Right ventricle myocardium (tissue), 1 donor: ENCODE measurements around the gene BCL2L15.

DNA sequence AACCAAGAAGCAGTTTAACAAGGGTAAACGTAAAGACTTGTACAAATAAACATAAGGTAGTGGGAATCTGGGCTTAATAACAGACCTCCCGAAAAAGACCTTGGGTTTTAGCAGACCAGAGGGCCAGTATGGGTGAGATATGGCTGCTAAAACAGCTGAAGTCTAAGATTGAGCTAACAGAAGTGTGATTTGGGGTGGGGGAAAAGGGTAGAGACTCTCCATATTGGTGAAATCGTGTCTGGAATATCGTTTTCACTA is 1.3 kb downstream of the MOV10 start:
- PRO-cap, 2 experiments: no peak in any of the 2 experiments

DNA sequence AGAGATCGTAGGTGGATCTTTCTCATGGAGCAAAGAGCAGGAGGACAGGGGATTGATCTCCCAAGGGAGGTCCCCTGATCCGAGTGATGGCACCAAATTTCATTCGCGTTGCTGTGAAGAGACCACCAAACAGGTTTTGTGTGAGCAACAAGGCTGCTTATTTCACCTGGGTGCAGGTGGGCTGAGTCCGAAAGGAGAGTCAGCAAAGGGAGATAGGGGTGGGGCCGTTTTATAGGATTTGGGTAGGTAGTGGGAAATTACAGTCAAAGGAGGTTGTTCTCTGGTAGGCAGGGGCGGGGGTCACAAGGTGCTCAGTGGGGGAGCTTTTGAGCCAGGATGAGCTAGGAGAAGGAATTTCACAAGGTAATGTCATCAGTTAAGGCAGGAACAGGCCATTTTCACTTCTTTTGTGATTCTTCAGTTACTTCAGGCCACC is 106.9 kb downstream of the TAFA3 start:
- PRO-cap, 2 experiments: no peak in any of the 2 experiments

GRCh38 chr1:112854603-112855037 is 101.4 kb downstream of the SLC16A1 start:
- PRO-cap, 2 experiments: no peak in any of the 2 experiments

DNA sequence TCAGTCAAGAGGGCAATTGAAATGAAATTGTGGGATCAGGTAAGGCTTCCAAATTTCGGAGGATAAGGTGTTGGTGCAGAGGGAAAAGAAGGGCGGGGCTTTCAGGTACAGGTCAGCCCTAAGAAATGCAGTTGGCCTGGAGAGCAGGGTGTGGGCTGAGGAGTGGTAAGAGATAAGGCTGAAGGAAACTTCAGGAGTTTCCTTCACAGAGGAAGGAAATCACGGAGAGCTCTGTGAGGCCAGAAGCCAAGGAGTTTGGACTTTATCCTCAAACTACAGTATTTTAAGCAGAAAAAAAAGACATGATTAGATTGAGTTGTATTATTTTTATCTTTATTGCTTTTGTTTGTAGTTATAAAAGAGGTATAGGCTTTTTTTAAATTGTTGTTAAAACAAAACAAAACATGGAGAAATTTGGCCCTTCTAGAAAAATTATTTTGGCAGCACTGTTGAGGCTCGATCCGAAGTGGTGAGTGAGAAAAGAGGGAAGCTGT is 51.0 kb downstream of the SLC16A1 start:
- PRO-cap, 2 experiments: no peak in any of the 2 experiments

- PRO-cap, 2 experiments: no peak in any of the 2 experiments
Observed at GRCh38 chr1:113043563-113044028, 29.4 kb upstream of the LRIG2 start.

GRCh38 chr1:113406572-113407396 is 16.5 kb downstream of the MAGI3 start:
- PRO-cap, 2 experiments: no peak in any of the 2 experiments

DNA sequence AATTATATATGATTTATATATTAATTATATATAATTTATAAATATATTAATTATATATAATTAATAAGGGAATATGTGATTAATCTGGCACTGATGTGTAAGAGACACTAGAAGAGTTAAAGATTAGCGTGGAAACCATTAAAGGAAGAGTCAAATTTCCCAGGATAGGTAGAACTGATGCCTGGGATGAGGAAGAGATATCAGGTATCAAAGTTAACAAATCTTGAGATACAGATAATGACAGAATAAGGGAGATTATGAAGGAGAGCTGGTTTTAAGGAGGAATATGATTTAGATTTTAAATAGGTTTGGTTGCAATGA is 26.1 kb downstream of the MAGI3 start:
- PRO-cap, 2 experiments: no peak in any of the 2 experiments

DNA sequence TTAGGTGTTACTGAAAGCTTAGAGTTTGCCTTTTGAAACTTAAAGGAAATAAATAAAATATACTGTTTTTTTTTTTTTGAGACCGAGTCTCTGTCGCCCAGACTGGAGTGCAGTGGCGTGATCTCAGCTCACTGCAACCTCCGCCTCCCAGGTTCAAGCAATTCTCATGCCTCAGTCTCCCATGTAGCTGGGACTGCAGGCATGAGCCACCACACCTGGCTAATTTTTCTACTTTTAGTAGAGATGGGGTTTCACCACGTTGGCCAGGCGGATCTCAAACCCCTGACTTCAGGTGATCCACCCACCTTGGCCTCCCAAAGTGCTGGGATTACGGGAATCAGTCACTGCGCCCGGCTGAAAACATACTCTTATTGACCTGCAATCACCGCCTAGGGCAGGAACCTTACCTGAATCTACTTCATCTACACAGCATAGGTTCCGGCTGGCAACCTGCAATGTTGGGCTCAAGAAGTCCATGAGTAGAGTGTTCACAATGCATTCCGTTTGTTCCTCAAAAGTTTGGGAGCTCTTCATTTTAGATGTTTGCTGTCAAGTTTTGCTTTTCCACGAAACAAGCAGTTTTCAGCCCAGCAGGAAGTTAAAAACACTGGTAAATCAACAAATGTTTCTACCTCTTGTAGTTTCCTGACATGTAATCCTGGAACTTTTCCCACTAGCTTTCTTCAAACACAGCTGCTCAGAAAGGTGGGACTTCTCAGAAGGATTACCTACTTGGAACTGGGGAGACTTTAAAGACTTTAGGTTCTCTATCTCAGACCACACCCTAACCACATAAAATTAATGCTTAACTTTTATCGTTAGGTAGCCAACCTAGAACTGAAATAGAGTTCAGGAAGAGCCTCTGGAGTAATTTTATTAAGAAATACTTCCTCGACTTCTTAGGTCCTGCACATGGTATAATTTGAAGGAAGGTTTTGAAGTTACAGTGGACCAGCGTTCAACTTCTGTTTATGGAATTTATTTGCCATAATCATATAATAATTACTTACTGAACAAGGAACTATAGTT is at the start of gene BCL2L15:
Gene BCL2L15, minus strand, starts transcription at position 740 of the 1,029 bp plus-strand sequence.
- PRO-cap, 2 experiments: no peak in any of the 2 experiments

GRCh38 chr1:113969766-113970689 is 9.2 kb upstream of the OLFML3 start:
- PRO-cap, 2 experiments: no peak in any of the 2 experiments

GRCh38 chr1:114571510-114571977 is 9.9 kb downstream of the BCAS2 start:
- PRO-cap, 2 experiments: no peak in any of the 2 experiments

DNA sequence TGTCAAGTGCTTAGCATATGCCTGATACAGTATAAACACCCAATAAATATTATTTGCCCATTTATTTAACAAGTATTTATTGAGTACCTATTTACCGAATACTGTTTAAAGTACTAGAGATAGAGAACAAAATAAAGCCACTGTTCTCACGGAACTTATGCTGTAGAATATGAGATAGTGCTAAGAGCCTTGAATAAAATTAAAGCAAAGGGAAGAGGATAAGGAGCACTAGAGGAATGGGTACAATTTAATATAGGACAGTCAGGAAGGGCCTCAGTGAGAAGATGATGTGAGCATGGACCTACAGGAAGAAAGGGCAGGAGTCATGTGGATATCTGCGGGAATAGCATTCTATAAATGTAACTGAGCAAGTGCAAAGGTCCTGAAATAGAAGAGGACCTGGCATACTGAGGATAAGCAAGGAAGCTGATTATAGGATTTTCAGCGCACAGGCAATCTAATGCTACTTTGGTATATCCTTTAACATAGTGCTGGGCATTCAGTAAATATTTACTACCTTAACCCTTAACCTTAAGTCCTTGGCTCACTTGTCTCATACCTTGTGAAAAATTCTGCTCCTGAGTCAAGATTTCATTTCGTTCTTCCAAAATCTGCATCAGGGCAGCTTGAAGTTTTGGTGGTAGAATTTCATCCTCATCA is 12.6 kb upstream of the BCAS2 start:
- PRO-cap, 2 experiments: peak in 1 of 2 experiments; most common plus-strand start position 385 of the sequence (in 1); most common minus-strand start position 329 of the sequence (in 1)

GRCh38 chr1:114723657-114724182 is 7.1 kb upstream of the NRAS start:
- PRO-cap, 2 experiments: no peak in any of the 2 experiments

DNA sequence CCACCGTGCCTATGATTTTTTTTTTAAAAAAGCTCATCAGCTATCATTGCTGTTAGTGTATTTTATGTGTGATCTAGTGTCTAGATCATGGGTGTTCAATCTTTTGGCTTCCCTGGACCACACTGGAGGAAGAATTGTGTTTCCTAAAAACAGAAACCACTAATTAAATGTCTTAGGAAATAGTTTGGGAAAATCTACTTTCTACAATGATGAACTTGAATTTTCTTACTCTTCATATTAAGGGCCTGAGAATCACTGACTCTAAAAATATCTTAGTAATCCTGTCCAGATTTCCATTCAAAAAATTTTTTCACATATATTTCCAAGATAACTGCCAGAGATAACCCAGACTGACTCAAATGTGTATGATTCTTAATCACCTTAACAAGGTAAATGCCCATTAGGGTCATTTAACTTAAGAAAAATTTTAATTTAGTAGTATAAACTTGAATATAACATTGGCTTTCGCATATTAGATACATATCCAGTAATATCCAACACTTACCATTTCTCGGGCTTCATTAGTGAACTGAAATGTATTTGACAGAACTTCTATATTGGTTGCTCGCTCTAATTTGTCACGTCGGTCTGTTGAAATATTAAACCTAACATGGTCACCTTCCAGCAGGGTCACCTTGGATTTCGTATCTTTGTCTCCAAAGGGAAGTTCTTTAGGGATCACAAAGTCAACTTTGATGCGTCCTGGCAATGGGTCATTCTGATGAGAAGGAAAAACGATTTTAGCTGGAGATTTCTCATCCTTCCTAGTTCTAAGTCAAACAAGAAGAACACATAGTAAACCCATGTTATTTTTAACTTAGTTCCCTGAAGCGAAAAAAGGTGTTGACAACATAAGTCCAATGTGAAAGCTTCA is 15.8 kb upstream of the NRAS start:
- PRO-cap, 2 experiments: no peak in any of the 2 experiments

- PRO-cap, 2 experiments: no peak in any of the 2 experiments
Observed at GRCh38 chr1:115067561-115068052, 21.7 kb downstream of the TSPAN2 start.

- PRO-cap, 2 experiments: no peak in any of the 2 experiments
Observed at GRCh38 chr1:115134870-115135527, 45.7 kb upstream of the TSPAN2 start.

- PRO-cap, 2 experiments: no peak in any of the 2 experiments
Observed at GRCh38 chr1:115139083-115139476, 49.8 kb upstream of the TSPAN2 start.

DNA sequence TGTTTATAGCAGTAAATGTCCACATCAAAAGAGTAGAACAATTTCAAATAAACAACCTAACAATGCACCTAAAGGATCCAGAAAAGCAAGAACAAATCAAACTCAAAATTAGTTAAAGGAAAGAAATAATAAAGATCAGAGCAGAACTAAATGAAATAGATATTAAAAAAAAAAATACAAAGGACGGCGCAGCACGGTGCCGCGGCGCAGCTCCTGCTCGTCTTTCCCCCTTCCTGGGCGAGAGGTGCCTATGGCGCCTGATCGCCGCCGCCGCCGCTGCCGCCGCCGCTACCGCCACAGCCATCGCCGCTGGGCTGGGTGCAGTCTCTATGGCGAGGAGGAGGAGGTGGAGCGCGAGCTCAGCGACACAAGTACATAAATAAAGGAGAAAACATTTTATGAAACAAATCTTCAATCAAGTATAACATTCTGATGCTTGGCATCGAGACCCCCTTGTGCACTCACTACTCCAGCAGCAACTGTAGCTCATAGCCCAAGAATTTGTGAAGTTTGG is 77.6 kb upstream of the VANGL1 start:
- PRO-cap, 2 experiments: no peak in any of the 2 experiments

- PRO-cap, 2 experiments: no peak in any of the 2 experiments
Observed at GRCh38 chr1:115650862-115651373, 9.1 kb downstream of the VANGL1 start.

DNA sequence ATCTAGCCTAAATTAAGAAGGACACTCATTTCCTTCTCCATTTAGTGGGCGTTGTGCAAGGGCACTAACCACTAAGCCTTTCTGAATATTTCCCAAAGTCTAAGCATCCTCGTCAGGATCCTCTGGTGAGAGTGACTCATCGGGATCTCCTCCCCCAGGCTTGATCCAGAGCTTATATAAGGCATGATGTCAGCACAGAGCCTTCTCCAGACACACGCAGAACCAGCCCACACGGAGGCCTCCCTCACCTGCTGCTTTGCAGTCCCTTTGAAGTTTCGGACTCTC is 11.7 kb downstream of the NHLH2 start:
- PRO-cap, 2 experiments: no peak in any of the 2 experiments

- PRO-cap, 2 experiments: no peak in any of the 2 experiments
Observed at GRCh38 chr1:115838788-115839865, 1.8 kb downstream of the NHLH2 start.